Left lobe of liver (tissue), 1 donor: ENCODE results near the gene DGLUCY.

DNA sequence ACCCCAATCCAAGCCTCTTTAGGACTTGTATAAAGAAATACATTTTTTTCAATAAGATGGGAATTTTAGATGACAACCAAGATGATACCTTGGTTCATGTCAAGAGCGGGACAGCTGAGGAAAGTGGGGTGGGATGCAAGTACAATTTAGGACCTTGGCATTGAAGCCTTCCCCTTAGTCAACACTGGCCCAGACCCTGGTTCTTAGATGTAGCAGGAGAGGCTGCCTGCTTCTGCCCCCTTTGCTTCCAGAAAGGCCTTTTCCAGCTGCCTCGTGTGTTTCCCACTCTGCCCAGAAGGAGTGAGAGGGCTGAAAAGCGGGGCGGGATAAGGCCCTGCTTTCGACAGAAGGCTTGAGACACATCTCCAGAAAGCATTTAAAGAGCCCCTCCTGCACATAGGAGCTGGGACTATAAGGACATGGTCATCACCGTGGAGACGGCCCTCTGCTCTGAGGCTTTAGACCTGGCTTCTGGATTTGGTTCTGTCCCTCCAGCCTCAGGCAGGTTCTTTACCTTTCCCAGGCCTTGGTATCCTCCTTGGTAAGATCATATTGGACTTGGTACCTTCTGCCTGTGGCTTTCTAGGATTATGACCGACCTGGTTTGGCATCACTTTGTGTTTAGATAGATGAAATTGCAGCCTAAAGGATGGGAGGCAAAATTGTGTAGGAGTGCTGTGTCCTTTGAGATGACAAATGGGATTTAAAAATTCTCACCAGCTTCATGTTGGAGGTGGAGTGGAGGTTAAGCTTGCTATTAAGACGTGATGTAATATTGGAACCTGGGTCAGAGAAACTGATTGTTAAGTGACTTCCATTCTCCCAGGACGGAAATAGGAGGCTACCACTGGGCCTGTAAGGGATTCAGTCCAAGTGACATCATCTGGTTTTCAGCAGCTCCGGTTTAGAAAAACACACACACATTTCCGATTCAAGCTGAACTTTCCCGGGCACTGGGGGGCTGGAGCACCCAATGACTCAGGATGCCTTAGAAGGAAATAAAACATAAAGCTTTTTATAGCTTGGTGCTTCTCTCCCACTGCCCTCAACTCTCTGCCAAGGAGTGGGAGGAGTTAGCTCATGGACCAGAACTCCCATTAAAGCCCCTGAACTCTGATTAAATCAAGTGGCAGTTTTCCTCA is 12.1 kb downstream of the CALM1 start:
- PRO-cap: no peak

DNA sequence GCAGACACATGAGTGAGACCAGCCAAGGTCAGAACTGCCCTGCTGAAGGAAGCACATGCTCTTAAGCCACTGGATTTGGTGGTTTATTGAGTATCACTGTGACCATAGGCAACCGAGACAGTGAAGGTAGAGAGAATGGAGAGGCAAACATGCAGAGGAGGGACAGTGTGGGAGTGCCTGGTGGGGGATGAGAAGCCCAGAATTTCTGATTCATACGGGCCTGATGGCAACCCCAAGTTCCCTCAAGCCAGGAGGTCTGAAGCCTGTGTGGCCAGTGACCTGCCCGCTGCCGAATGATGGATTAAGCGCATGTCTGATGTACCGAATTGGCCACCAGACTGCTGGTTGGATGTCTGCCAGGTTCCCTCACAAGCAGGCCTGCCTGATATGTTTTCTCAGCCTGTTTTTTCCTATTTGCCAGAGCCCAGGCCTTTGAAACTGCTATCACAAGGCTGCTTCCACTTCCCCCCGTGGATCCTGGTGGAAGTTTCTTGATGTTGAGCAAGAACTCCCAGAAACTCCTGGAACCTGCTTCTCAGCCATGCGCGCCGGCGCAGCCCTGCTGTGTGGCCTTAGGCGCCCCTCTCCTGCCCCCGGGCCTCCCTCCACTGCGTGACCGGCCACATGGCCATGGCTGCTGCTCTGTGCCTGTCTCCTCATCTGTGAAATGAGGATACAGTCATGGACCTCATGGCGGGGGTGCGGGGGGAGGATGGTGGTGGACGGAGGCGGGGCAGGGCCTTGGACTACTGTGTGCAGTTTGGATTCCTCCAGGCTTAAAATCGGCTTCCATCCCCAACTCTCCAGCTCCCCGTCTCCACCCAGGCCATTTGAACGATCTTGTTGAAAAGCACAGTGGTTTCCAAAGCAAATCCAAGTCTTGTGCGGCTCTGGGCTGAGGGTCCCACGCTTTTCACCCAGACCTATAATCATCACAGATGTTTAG is 56.6 kb downstream of the CALM1 start:
- PRO-cap: bidirectional peak, plus-strand start at position 531 of the sequence, minus-strand start at position 295 of the sequence

- PRO-cap: no peak
Observed at GRCh38 chr14:90511889-90512481, 115.2 kb downstream of the CALM1 start.

DNA sequence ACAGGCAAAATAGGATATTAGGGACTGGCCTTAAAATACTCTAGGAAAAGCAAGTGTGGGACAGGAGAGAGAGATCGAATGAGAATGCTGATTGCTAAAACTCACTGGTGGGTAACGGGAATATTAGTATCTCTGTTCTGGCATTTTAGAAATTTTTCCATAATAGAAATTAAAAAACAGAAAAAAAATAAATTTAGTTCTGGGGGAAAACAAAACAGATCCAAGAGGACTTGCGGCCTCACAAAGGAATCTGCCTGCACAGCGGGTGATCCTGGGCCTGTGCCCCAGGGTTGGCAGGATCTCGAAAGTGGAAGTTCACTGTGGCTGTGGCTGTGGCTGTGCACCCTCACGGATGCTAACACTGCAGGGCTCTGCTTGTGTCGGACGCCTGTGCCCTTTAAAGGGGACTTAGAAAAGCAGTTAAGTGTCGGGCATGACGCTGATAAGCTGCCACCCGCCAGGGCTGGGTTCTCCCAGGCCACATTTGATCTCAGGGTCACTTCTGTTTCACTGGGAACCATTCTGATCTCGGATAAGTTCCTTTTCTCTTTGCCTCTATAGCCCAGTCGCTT is 209.1 kb downstream of the TTC7B start:
- PRO-cap: no peak

DNA sequence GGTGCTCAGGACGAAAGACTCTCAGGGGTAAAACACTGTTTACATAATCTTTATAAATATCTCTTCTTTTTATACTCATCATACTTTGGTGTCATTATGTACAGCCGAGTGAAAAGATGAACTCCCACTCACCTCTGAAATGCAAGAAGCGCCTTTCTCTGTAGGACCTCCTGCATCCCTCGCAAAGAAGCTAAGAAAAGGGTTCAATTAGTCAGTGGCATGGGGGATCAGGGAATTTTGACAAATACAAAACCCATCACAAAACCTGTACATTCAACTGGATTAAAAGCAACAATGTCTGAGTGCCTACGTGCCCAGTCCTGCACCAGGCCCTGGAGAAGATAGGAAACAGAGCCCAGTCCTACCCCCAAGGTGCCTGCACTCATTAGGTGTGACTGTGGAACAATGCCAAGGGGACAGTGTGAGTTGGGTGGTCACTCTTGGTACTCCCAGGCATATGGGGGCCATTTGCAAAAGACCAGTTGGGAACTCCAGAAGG is 163.5 kb downstream of the TTC7B start:
- PRO-cap: no peak

DNA sequence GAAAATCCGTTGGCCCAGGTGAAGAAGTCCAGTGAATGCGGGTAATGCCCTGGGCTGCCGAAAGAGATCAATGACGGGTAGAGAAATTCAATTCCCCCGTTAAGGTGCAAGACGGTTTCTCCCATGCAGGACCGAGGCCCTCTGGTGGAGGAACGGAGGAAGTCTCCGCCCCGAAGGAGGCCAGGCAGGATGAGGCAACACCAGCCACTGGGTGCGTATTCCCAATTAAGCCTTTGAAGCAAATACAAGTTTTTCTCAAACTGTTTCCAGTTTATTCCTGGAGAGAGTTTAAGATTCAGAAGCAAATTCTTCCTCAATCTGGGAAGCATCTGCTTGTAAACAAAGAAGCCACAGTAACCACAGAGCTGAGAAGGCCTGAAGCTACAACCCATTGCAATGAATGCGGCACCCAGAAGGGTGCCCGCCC is 118.6 kb downstream of the TTC7B start:
- PRO-cap: no peak

GRCh38 chr14:90788000-90788494 is 28.2 kb downstream of the TTC7B start:
- PRO-cap: no peak

DNA sequence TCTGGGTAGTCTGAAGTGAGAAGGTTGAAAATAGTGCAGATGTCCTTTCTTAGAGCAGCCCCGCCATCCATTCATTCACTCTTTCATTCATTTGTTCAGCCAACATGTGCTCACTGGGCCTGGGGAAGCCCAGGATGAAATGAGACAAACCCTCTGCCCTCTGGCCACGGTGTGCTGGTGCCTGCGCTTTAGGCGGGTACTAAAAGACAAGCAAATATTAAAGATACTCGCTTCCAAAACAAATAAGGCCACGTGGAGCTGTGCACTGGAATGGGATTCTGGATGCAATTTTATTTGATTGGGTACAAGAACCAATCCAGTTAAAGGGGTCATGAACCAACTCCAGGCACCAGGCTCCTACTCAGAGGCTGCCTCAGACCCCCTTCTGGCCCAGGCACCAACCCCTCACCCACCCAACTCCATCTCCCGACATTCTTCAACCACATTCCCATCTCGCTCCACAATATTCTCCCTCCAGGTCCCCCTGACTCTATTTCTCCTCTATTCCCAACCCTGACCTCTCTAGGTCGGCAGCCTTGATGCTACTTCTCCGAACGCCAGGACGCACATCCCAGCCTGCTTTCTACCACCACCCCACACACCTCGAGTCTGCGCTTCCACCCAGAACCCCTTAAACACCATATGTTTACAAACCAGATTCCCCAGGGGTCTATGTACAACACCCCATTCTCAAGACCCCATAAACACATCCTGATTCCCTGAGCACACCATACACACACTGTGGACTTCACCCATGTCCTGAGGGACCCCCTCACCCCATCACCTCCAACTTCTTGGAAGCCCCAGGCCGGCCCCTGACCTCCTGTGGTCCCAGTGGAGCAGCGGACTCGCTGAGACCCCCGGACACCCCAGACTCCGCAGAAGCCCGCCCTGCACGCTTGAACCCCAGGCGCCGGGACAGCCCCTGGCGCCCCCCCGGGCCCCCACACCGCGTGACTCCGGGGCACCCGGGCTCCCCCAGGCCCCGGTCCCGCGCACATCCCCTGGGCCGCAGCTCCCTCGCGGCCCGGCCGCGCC is 870 bp downstream of the TTC7B start:
- PRO-cap: bidirectional peak, plus-strand start at position 319 of the sequence, minus-strand start at position 176 of the sequence

GRCh38 chr14:90850507-90851002 is 34.3 kb upstream of the TTC7B start:
- PRO-cap: no peak

DNA sequence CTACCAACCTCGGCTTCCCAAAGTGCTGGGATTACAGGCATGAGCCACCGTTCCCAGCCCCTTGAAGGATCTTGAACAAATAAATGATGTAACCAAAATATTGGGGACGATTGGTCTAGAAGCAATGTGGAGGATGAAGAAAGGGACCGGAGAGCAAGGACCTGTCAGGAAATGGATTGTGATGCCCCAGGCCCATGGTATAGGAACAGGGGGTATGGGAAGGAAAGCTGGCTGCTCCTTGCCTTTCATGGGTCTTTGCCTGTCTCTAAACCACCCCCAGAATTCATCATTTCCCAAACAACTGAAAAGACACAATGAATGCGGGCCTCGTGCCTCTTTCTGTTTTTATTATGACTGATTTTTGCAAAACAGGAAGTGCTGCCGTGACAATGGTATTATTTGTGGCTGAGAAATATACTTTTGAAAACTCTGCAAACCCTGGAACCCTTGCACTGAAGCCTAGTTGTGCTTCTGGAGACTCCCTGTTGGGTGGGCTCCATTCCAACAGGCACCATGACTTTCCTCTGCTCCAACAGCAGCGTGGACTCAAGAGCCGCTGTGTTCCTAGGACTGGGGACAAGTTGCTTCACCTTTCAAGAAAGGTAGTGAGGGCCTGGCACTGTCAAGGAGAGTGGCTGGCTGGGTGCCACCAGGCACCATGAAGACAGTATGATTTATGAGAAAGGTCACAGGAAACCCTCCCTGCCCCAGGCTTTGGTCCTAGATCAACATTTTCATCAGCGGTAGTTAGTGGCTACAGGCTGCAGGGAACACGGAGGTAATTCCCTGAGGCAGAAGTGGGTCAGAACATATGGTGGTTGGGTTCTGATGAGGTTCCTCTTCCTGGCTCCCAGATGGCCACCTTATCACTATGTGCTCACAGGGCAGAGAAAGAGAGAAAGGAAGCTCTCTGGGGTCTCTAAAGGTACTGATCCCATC is 4.8 kb upstream of the DGLUCY start:
- PRO-cap: no peak

GRCh38 chr14:91113926-91114959 is at the start of gene DGLUCY:
Gene DGLUCY, plus strand, starts transcription at chr14:91114073.
- PRO-cap: bidirectional peak, plus-strand start at chr14:91114073, minus-strand start at chr14:91114004; bidirectional peak, plus-strand start at chr14:91114376, minus-strand start at chr14:91114337; bidirectional peak, plus-strand start at chr14:91114654, minus-strand start at chr14:91114588

DNA sequence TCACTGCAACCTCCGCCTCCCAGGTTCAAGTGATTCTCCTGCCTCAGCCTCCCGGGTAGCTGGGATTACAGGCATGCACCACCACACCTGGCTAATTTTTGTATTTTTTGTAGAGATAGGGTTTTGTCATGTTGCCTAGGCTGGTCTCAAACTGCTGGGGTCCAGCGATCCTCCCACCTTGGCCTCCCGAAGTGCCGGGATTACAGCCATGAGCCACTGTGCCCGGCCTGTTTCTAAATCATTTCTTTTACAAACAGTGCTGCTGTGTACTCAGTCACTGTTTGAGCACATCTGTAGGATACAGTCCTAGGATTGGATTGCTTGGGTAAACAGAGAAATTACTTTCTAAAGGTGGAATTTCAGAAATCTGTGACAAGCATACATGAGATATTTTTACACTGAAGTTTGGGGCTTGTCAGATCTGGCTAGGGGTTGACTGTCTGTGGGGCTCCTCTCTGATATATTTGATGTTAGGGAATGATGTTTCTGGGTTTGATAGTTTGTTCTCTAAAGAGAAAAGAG is 42.4 kb downstream of the DGLUCY start:
- PRO-cap: unidirectional peak, minus-strand start at position 240 of the sequence

GRCh38 chr14:91164537-91165103 is 50.7 kb downstream of the DGLUCY start:
- PRO-cap: bidirectional peak, plus-strand start at chr14:91164959, minus-strand start at chr14:91164767

DNA sequence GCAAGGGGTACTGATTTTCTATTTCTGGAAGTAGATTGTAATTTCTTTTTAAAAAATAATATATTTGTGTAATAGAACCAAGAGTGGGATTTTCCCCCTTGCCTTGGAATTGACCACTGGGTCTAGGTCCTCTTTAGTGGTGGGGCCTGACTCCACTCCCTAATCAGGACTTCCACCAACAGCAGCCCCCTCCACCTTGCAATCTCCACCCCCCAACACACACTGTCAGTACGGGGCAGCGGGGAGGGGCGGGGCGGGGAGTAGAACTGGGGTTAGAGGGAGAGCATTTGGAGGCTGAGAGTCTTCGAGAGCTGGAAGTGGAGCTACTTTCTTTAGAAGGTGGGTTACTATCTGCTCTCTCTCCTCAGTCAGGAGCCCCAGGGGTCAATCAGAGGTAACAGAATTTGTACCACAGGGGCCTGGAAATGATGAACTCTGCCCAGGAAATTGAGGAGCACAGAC is 18.3 kb upstream of the GPR68 start:
- PRO-cap: no peak

- PRO-cap: no peak
Observed at GRCh38 chr14:91271226-91272572, 27.2 kb upstream of the GPR68 start.

DNA sequence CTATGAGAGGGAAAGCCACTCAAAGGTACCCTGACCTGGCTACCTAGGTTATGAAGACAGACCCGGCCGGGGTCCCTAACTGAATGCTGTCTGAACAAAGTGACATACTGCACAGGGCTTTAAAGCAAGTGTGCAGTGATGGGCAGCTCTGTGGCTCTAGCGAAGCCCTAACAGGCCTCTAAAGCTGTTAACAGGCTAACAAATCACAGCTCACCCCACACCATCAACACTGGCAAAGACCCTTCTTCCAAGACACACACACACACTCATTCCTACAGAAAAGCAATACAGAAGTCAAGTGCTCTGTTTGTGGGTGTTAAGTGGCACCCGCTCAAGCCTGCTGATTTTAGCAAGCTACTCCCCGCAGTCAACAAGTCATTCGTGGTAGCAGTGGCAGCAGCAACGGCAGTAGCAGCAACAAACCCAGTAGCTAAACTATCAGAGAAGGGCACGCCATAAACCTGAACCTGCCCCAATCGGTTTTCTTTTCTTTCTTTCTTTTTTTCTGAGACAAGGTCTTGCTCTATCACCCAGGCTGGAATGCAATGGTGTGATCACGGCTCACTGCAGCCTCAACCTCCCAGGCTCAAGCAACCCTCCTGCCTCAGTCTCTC is 80.7 kb upstream of the GPR68 start:
- PRO-cap: no peak

DNA sequence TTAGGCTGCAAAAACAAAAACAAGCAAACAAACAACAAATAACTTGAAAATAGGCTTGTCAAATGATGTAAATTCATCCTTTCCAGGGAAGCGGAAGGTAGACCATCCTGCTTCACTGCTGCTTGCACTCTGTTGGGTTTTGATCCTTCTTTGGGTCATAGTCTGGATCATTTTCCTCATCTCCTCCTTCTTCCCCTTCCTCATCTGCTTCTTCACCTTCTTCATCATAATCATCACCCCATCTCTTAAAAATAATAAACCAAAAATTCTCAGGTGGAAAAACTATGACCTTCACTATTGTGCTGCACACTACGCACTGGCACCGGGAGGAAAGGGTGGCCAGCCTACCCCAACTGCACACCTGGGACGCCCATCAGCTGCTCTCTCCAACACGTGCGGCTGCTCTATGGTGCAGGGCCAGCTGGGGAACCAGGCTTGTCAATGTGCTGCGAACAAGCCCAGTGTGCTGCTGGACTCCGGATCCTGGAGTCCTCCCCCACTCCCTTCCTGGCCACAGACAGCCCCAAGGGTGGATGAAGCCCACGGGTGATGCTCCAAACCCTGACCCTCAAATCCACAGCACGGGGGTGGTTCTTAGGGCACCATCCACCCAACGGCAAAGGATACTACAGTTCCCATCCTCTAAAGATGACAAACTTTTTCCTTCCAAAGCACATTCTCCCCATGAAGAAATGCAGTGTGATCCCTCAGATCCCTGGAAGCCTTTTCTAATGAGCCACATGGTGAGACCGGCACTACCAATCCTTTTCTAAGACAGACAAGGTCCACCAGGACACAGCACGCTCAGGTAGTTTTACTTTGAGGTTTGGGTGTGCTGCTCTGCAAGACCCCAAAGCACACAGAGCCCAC is 33.1 kb downstream of the CCDC88C start:
- PRO-cap: no peak

GRCh38 chr14:91397878-91398523 is 19.6 kb downstream of the CCDC88C start:
- PRO-cap: no peak

DNA sequence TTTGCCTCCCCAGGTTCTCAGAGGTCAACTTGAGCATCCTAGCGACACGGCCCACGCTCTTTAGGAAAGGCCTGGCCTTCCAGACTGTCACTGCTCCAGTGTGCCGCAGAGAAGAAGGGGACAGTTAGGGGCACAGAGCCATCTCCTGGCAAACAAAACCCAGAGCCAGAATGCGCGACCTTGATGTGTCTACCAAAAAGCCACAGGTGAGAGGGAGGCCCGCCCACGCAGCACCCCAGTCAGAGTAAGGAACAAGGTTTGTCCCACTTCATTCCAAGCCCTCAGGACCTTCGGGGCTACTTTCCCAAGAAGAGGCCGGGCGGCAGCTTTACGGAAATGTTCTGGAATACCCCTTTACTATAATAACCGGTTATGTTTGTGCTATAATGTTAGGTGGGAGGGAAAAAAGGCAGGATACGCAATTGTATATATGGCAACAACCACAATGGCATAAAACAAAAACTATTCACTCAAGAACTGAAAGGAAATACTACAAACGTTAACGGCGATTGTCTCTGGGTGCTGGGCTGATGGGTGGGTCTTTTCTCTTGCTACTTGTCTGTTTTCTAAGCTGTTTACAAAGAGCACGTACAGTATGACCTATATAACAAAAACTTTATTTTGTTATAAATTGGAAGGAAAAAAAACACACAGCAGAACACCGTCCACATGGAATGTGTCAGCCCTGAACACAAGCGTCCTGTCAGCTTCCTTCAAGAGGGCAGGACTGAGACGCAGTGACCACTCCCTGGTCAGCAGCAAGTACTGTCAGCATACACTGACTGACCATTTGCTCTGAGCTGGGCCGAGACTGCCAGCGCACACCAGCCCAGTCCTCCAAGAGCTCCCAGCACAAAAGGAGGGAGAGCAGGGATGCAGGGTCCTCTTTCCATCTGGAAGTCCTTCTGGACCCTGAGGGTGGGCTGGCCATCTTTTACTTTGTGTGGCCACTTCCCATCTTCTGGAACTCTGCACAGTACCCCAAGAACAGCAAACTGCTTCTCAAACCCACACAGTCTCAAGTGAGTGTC is 12.2 kb downstream of the CCDC88C start:
- PRO-cap: no peak

GRCh38 chr14:91461926-91462544 is 44.4 kb upstream of the CCDC88C start:
- PRO-cap: no peak